Measurements from ENCODE around the genes TRABD2A and MAT2A.

DNA sequence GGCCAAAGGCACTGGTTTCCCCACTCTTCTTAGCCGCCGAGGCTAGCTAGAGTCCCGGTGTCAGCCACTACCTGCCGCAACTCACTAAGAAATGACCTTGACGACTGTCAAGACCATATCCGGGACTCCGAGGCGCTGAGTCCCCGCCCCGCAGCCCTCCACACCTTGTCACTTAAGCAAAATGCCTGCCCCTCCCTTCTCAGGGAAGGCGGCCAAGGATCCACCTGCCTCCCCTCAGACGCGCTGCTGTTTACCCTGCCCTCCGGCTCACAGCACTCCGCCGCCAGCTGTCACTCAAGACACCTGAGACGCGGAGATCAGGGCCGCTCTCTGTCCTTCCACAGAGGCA lies 32.7 kb upstream of the REG3G start:
- RRBS = 5% methylated on average over 6 of the region's 19 CpGs

DNA sequence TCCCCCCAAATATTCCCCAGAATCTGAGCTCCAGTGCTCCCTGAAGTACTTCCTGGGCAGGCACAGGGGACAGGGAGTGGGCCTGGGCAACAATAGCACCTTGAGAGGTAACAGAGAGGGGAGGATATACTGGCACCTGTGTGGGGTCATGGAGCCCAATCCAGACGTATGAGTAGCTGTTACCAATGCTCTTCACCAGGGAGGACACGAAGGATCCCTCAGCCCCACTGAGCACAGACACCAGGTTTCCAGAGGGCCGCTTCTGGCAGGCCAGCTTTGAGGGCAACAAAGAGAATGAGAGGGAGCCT lies 1.4 kb downstream of the REG3A start:
- RRBS = no CpG with 5 or more reads among the region's 3 CpGs

DNA sequence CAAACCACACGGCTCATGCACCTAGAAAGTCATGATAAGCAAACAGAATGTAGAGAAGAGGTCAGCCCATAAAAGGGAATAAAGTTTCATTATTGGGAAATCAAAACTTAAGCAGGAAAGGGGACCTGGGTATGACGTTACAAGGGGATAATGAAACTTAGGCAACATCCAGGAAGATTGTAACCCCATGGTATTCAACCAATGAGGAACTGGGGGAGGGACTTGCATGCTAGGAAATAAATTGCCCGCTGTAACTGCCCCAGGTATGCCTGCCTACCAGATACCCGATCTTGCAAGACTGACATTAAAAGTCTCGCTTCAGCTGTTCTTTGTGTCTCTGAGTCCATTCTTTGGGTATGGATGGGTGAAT lies 1679.0 kb downstream of the SUCLG1 start:
- RRBS = no CpG with 5 or more reads among the region's 5 CpGs

- RRBS = no CpG with 5 or more reads among the region's 2 CpGs
These were observed 406.1 kb downstream of the SUCLG1 start for GRCh38 chr2:84053006-84053351.

- RRBS = 2% methylated on average over 31 of the region's 86 CpGs
These were observed at the start of gene TRABD2A for GRCh38 chr2:84880500-84881690. Gene TRABD2A (minus strand): TSS chr2:84881084.

- RRBS = no CpG with 5 or more reads among the region's 20 CpGs
These were observed 18.0 kb downstream of the TGOLN2 start for GRCh38 chr2:85309518-85310502.

GRCh38 chr2:85323447-85324154 lies 4.2 kb downstream of the TGOLN2 start:
- RRBS = no CpG with 5 or more reads among the region's 10 CpGs

DNA sequence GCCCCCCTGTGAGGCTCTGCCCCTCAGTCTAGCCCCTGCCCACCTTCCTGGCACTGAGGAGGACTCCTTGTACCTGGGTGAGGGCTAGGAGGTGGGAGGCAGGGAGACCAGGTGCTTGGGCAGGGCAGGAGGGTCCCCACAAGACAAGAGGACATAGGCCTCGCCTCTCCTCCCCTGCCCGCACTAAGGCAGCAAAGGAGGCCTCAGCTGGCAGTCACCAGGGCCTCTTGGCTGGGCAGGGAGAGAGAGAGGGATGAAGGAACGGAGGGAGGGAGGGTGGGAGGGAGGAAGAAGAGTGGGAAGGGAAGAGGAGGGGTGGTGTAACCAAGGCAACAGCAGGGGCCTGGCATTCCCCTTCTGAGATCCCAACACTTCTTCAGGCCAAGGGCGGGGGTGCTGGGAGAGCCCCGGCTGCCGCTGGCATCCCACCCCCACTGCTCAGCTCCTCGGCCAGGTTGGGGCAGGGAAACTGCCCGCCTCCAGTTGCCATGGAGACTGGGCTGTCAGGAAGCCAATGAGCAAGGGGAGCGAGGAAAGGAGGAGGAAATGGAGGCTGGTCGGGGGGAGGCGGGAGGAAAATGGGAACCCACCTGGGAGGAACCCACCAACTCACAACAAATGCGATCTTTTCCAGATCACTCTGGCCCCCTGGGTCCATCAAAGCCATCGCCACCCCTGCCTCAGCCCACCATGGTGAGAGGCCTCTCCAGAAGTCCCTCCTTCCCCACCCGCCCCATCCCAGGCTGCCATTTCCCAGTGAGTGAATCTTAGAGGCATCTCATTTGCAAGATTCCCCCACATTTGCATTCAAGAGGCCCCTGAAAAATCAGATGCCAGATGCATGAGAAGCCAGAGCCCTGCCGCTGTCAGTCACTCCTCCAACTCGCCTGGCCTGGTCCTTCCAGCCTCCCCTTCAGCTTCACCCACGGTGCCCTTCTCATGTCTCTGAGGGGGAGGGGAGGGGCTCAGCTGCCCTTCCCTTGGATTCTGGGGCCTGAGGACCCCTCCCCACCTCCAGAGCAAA lies 12.4 kb downstream of the SH2D6 start:
- RRBS = no CpG with 5 or more reads among the region's 17 CpGs

- RRBS = 1% methylated on average over 18 of the region's 61 CpGs
These were observed at the start of gene MAT2A for GRCh38 chr2:85538984-85539449. Gene MAT2A (plus strand): TSS chr2:85539168.

GRCh38 chr2:85539450-85540211 lies 663 bp downstream of the MAT2A start:
- RRBS = 1% methylated on average over 26 of the region's 61 CpGs

DNA sequence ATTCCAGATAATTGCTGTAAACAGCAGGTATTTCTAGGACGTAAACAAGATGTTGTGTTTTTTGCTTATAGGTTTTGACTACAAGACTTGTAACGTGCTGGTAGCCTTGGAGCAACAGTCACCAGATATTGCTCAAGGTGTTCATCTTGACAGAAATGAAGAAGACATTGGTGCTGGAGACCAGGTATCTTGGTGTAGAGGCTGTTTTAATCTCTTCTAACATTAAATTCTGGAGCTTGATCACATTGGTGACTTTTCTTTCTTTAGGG lies 2.5 kb downstream of the MAT2A start:
- RRBS = no CpG with 5 or more reads among the region's 2 CpGs

- RRBS = no CpG with 5 or more reads among the region's 3 CpGs
These were observed 6.2 kb downstream of the MAT2A start for GRCh38 chr2:85545202-85545544.

DNA sequence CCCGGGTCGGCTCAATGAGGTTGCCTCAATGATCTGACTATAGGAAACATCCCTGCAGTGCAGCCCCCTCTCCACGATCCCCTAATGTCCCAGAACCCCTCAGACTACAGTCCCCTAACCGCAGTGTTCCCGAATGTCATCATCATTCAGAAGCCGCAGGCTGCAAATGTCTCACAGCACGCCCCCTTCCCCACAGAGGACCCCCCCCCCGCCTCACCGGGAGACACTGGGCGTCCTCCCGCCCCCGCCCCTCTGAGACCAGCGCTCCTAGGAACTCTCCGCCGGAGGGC lies 268 bp downstream of the GGCX start:
- RRBS = 2% methylated on average over 7 of the region's 15 CpGs

- RRBS = no CpG with 5 or more reads among the region's 1 CpG
These were observed 2.8 kb upstream of the GGCX start for GRCh38 chr2:85564156-85564430.

GRCh38 chr2:85591364-85591974 lies 4.1 kb upstream of the RNF181 start:
- RRBS = no CpG with 5 or more reads among the region's 17 CpGs

- RRBS = no CpG with 5 or more reads among the region's 31 CpGs
These were observed 11.5 kb downstream of the ATOH8 start for GRCh38 chr2:85765042-85765932.

GRCh38 chr2:85768707-85769148 lies 14.9 kb downstream of the ATOH8 start:
- RRBS = no CpG with 5 or more reads among the region's 8 CpGs

- RRBS = no CpG with 5 or more reads among the region's 12 CpGs
These were observed 13.8 kb upstream of the ST3GAL5 start for GRCh38 chr2:85902397-85903167.